Testis (tissue), 5 donors: ENCODE measurements around the genes ERICH3 and TYW3.

- PRO-cap, 3 experiments, result peak in 2 of 3 experiments; most common minus-strand start chr1:71224452 (in 1)
- RAMPAGE, long total RNA, 2 experiments, result no peak in any of the 2 experiments
Measured at GRCh38 chr1:71224264-71224710, 143.5 kb upstream of the ZRANB2 start.

- PRO-cap, 3 experiments, result peak in 2 of 3 experiments; most common plus-strand start chr1:74578767 (in 2)
- RAMPAGE, long total RNA, 2 experiments, result start-site peak on the plus strand in 1 of 2 experiments, at chr1:74578753-74578800 at its widest, 14 reads per replicate; start-site peak on the minus strand in 2 of 2 experiments, at chr1:74578677-74578750 at its widest, 61 to 322 reads per replicate
- RRBS, result no CpG with 5 or more reads among the region's 6 CpGs
Measured at GRCh38 chr1:74578544-74578964, 66.1 kb upstream of the LRRC53 start.

DNA sequence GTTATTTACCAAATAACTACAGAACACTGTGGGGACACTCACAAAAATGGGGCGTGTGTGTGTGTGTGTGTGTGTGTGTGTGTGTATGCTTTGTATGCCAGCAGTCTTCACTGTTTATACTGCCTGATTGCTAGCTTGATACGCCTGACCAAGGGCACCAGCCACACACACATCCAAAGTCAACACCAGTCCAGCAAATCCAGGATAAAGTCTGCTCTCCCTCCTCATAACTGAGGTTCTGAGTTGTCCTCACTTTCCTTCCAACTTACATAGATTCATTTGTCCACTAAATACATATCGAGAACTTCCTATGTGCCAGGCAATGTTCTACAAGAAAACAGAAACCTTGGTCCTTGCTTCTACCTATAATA is 79.4 kb downstream of the ERICH3 start:
- PRO-cap, 3 experiments, result no peak in any of the 3 experiments
- RAMPAGE, long total RNA, 2 experiments, result no peak in any of the 2 experiments
- RRBS, result no CpG with 5 or more reads among the region's 3 CpGs

DNA sequence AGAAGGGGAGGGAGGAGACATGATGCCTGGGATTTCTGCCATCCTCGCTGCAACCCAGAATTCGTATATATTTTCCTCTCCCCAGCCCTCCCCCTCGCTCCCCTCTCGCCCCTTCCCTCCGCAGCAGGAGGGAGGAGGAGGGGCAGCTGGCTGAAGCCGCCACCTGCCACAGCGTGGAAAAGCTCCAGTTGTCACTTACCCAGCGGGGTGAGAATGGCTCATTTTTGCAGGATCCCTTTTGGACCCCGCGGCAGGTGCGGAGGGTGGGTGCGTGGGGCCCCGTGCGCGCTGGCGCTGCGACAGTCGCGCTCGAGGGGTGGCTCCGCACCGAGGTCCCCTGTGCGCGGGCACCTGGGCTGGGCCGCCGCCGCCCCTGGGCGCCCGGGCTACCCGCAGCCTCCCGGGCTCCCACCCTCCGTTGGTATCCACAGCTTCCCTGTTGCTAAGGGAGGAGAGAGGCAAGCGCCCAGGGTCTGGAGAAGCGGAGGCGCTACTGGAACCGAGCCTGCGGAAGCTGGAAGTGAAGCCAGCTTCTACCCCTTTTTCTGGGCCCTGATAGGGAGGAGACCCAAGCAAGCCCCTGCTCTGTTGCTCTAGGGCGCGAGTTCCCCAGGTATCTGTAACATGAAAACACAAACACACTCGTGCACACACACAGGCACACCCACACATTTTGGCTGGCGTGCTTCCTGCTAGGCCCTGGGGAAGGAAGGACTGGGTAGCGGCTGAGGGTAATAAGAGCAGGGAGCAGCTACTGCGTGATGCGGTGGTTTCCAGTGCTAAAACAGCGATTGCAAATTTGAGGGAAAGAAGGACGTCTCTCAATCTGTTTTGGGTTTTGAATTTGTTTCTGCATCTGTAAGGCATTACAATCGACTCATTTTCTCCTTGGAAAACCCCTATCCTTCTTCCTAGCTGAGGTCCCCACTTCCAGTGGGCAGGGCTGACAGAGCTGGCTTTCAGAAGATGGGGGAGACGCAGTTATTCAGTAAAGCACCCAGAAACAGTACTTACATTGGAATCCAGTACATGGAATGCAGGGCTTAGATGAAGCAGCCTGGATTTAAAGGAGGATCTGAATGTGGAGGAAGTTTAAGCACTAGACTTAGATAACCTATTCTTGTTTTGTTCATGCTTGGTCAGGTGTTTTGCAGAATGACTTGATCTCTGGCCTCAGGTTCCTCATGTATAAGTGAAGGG is at the start of gene ERICH3:
Gene ERICH3 (minus strand): TSS at position 495 of the 1,200 bp plus-strand sequence.
- PRO-cap, 3 experiments, result no peak in any of the 3 experiments
- RAMPAGE, long total RNA, 2 experiments, result no peak in any of the 2 experiments
- RRBS, result no CpG with 5 or more reads among the region's 48 CpGs

DNA sequence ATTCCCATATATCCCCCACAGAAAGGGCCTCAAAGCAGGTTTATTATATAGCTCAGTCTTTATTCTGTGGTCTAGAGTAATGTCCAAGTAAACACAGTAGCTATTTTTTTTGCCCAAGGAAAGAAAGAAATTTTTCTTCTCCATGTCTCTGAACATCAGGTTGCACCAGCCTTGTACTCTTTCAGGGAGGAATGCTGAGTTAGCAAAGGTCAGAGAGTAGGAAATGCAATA is 18.0 kb downstream of the CRYZ start:
- PRO-cap, 3 experiments, result no peak in any of the 3 experiments
- RAMPAGE, long total RNA, 2 experiments, result no peak in any of the 2 experiments

DNA sequence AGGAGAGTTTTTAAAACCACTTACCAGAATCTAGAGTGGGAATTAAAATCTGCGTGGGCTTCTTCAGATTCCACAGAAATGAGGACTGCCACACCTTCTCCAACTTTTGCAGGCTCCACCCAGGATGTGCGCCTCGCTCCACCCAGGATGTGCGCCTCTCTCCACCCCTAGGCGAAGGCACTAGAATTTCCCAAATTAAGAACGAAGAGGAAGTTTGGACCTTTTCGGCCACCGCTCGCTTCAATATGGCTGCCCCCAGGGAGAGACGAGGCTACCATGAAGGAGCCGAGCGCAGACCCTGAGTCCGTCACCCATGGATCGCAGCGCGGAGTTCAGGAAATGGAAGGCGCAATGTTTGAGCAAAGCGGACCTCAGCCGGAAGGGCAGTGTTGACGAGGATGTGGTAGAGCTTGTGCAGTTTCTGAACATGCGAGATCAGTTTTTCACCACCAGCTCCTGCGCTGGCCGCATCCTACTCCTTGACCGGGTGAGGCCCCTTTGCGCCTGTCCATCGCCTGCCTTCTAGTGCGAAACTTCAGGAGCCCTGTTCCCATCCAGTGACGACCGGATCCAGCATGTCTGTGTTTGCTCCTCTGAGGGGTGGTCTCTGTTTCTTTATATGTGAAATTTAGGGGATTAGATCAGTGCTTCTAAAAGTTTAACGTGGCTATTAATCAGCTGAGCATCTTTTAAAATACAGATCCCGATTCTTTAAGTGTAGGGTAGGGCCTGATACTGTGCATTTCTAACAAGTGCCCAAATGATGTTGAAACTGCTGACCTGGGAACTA is at the start of gene TYW3:
Gene TYW3 (plus strand): TSS at position 221 of the 790 bp plus-strand sequence.
- PRO-cap, 3 experiments, result peak in 3 of 3 experiments; most common plus-strand start position 547 of the sequence (in 2); most common minus-strand start position 108 of the sequence (in 3)
- RAMPAGE, long total RNA, 2 experiments, result start-site peak on the plus strand in 2 of 2 experiments, centred at positions 320 to 382 of the sequence, 516 to 905 reads per replicate
- RRBS, result 2% methylated on average over 9 of the region's 31 CpGs

- PRO-cap, 3 experiments, result no peak in any of the 3 experiments
- RAMPAGE, long total RNA, 2 experiments, result no peak in any of the 2 experiments
- RRBS, result under 1% methylated on average over 18 of the region's 42 CpGs
Measured at GRCh38 chr1:75614645-75615293, 3.9 kb upstream of the SLC44A5 start.

DNA sequence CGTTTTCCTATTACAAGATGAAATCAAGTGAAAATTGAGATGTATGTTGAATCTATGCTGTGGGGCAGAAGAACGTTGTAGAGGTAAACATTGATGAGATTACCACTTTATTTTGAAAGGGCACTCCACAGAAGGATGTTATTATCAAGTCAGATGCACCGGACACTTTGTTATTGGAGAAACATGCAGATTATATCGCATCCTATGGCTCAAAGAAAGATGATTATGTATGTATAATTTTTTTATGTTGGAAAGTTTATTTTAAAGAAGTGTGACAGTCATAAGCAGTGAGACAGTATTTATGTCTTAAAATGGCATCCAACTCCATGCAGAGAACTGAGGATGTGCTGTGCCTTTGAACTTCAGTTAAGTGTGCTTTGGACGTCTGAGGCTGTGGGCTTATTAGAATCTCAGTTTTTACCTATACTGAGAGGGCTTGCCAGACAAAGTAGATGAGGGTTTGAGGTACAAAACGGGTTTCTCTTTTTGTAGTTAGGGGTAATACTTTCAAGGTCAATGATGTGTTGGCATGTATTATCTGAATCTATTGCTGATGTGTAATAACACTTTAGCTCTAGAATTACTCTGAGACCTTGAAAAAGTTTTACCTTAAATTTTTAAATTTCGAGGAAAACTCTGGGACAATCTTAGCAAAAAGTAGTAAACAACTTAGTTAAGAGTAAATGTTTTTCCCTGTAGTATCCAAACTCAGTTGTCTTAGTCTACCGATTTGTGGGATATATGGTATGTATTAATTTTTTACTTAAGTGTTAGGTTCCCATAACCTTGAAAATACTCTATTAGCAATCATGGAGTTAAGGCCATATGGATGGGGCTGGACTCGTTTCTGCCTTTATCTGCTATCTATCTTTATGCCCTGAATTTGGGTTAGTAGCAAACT is 1.6 kb downstream of the RABGGTB start:
- PRO-cap, 3 experiments, result no peak in any of the 3 experiments
- RAMPAGE, long total RNA, 2 experiments, result no peak in any of the 2 experiments
- RRBS, result no CpG with 5 or more reads among the region's 9 CpGs

DNA sequence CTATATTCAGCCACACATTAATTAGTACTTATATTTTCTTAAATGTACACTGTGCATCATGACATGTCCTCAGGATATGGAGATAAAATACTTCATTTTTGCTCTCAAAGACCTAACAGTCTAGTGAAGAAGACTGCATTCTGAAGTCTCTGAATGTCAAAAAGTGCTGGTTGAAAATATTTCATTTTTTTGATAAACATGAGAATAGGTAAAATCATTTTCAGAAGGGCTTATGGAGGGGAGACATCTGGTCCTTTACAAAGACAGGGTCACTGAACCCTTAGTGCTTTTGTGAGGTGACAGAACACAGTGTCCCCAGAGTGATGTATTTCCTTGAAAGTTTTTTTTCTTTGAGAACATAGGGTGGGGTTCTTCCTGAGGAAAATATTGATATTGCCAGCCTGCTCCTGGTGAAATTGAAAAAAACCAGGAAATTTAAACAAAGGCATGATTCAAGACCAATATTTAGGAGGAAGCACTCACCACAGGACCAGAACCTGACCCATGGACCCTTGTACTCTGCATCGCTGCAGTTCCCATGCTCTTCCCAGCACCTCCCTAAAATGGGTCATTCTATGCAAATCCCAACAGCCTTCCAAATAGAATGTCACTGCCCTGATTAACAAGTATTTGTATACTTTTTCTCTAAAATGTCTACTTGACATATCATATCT is 63.6 kb downstream of the ST6GALNAC3 start:
- PRO-cap, 3 experiments, result peak in 1 of 3 experiments; most common plus-strand start position 493 of the sequence (in 1)
- RAMPAGE, long total RNA, 2 experiments, result no peak in any of the 2 experiments
- RRBS, result no CpG with 5 or more reads among the region's 1 CpG

- PRO-cap, 3 experiments, result peak in 3 of 3 experiments; most common plus-strand start chr1:77757839 (in 3)
- RAMPAGE, long total RNA, 2 experiments, result no peak in any of the 2 experiments
- RRBS, result no CpG with 5 or more reads among the region's 2 CpGs
Measured at GRCh38 chr1:77757650-77758081, 2.0 kb downstream of the USP33 start.

GRCh38 chr1:77929131-77929543 is 40.7 kb downstream of the NEXN start:
- PRO-cap, 3 experiments, result no peak in any of the 3 experiments
- RAMPAGE, long total RNA, 2 experiments, result no peak in any of the 2 experiments
- RRBS, result no CpG with 5 or more reads among the region's 2 CpGs

GRCh38 chr1:77948056-77948913 is 30.6 kb downstream of the FUBP1 start:
- PRO-cap, 3 experiments, result no peak in any of the 3 experiments
- RAMPAGE, long total RNA, 2 experiments, result no peak in any of the 2 experiments
- RRBS, result no CpG with 5 or more reads among the region's 2 CpGs

DNA sequence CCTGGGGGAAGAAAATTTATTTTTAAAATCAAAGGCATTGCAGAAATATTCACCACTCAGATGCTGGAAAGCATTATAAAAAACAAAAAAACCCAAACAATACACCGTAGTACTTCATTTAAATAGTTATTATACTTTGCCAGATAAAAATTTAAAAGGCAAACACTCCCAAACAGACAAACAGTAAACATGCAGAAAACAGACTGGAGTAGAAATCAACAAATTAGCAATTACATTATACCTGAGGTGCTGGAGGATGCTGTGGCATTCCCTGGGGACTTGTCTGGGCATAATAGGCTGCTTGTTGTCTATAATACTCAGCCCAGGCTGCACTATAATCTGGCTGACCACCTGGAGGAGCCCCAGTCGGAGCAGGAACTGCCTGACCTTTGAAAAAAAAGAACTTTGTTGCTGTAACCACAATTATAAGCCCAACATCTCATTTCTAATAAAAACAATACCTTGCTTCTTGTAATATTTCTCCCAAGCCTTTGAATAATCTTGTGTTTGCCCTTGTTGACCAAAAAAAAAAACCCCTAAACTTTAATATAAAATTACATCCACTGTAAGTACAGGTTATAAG is 29.9 kb downstream of the FUBP1 start:
- PRO-cap, 3 experiments, result no peak in any of the 3 experiments
- RAMPAGE, long total RNA, 2 experiments, result no peak in any of the 2 experiments
- RRBS, result no CpG with 5 or more reads among the region's 2 CpGs

DNA sequence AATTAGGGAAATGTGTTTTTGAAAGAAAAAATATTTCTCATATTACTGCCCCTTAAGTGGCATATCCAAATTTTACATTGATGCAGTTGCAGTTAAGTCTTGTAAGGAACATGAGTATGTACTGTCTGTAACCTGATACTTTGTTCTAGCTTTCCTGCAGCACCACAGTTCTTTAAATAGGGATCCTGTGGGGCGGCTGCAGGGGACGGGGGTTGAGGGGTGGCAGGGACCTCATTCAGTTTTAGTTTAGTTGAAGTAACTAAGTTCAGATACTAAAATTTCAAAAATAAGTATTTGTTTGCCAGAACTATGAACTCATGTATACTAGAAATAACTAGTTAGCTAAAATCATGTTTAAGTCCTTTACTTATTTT is 768 bp upstream of the DNAJB4 start:
- PRO-cap, 3 experiments, result peak in 3 of 3 experiments; most common plus-strand start position 179 of the sequence (in 3); most common minus-strand start position 147 of the sequence (in 3)
- RAMPAGE, long total RNA, 2 experiments, result no peak in any of the 2 experiments
- RRBS, result no CpG with 5 or more reads among the region's 2 CpGs

DNA sequence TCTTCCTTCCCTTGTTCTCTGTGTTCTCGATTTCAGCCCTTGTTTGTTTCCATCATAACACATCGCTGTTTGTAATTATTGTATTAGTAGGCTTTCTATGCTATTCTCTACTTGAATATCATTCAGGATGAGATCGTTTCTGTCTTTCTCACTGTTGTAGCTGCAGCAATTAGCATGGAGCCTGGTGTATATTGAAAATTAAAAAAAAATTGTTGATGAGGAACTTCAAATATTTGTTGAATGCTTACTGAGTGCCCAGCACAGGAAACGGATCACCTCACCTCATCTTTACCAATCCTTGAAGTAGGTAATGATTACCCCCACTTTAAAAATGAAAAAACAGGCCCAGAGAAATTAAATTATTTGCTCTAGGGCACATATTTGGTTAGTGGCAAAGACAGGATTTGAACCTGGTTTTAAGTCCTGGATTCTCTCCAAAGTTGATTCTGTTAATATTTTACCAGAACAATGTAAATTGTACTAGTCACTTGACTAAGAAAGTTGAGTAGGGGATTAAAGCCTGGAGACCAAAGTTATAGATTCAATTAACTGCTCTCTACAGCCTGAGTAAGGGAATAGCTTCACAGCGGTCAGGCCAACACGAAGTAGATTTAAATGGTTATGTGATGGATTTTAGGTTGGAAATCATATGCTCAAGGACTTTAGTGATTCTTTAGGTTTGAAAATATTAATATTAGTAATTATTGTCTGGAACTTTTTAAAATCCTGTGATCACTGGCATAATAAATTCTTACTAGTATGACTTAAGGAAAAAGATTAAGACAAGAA is 97.9 kb downstream of the GIPC2 start:
- PRO-cap, 3 experiments, result no peak in any of the 3 experiments
- RAMPAGE, long total RNA, 2 experiments, result no peak in any of the 2 experiments
- RRBS, result no CpG with 5 or more reads among the region's 6 CpGs

GRCh38 chr1:78229257-78229939 is 183.6 kb downstream of the GIPC2 start:
- PRO-cap, 3 experiments, result no peak in any of the 3 experiments
- RAMPAGE, long total RNA, 2 experiments, result no peak in any of the 2 experiments
- RRBS, result no CpG with 5 or more reads among the region's 4 CpGs

GRCh38 chr1:78476255-78476532 is 14.6 kb upstream of the PTGFR start:
- PRO-cap, 3 experiments, result no peak in any of the 3 experiments
- RAMPAGE, long total RNA, 2 experiments, result no peak in any of the 2 experiments
- RRBS, result no CpG with 5 or more reads among the region's 1 CpG

DNA sequence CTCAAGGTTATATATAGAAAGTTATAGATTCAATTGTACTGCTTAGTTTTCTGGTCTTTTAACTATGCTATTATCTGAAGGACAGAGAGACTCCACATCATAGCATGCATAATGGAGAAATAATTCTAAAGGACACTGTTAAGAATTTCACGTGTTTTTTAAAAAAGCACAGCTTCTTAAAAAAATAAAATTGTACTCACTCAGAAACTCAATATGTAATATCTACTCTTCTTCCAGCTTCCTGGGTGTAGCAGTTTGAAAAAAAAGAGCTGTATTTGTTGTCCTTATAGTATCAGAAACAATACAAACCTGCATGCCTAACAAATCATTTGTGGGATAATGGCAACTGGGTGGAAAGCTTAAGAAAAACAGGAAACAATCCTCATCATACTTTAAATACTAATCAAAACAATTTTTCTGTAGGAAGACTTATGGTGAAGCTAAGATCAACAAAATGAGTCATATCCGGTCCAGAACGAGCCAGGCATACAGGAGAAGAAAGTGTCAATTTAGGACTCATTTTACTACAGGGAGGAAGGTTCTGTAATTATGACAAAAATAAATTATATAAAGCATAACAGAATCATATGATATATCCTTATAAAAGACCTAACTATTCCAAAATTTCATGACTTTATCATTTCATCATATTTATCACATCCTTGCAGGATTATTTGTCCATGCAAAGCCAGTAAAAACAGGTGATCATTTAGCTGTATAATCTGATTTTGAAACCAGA is 181.8 kb upstream of the ADGRL4 start:
- PRO-cap, 3 experiments, result no peak in any of the 3 experiments
- RAMPAGE, long total RNA, 2 experiments, result no peak in any of the 2 experiments
- RRBS, result no CpG with 5 or more reads among the region's 3 CpGs

DNA sequence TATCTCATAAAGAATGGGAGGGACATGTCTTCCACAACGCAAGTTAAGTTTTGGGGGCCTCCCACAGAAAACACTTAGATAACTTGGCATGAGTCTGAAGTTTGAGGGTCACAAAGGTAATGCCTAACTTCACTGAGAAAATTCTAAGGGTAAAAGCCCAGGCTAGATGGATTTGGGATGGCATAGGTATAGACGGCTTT is 1038.9 kb upstream of the ADGRL4 start:
- PRO-cap, 3 experiments, result no peak in any of the 3 experiments
- RAMPAGE, long total RNA, 2 experiments, result no peak in any of the 2 experiments
- RRBS, result no CpG with 5 or more reads among the region's 2 CpGs

- PRO-cap, 3 experiments, result no peak in any of the 3 experiments
- RAMPAGE, long total RNA, 2 experiments, result no peak in any of the 2 experiments
- RRBS, result no CpG with 5 or more reads among the region's 6 CpGs
Measured at GRCh38 chr1:81312255-81312495, 488.6 kb upstream of the ADGRL2 start.